Measurements from ENCODE around the genes IGSF21 and UBR4.

- PRO-cap, 3 experiments = no peak in any of the 3 experiments
- RAMPAGE, long total RNA = no peak
Measured at GRCh38 chr1:17583441-17584006, 44.0 kb downstream of the ARHGEF10L start.

GRCh38 chr1:17596736-17597612 lies 57.5 kb downstream of the ARHGEF10L start:
- PRO-cap, 3 experiments = no peak in any of the 3 experiments
- RAMPAGE, long total RNA = no peak

DNA sequence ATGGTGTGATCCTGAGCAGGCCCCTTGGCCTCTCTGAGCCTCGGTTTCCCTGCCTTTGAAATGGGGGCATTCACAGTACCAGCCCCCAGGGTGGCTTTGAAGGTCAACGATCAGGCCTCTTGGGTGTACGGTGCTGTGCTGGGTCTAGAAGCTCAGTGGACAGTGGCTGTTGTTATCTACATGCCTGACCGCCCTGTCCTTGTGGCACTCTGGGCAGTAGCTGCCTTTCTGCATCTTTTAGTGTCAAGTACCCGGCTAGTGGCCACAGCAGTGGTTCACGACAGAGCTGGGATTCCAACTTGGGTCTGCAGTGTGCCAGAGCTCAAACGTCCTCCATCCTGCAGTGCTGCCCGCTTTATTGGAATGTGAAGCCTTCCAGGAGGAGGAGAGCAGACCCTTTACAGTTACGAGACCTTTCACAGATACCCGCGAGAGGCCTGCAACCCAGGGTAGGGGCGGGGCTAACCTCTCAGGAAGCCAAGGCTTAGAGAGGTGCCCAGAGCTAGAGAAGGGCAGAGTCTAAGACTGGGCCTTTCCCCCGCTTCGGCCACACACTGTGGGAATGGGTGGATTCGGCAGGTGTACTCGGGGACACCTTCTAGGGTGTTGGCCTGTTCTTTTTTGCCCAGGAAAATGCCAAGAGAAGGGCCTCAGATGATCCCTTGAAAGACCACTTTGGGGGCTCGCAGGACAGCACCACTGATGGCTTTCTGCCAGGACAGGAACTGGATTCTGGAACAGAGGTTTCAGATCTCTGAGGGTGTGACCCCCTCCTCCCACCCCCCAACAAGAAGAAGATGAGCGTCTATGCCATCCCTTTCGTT lies 74.5 kb downstream of the ARHGEF10L start:
- PRO-cap, 3 experiments = no peak in any of the 3 experiments
- RAMPAGE, long total RNA = no peak

DNA sequence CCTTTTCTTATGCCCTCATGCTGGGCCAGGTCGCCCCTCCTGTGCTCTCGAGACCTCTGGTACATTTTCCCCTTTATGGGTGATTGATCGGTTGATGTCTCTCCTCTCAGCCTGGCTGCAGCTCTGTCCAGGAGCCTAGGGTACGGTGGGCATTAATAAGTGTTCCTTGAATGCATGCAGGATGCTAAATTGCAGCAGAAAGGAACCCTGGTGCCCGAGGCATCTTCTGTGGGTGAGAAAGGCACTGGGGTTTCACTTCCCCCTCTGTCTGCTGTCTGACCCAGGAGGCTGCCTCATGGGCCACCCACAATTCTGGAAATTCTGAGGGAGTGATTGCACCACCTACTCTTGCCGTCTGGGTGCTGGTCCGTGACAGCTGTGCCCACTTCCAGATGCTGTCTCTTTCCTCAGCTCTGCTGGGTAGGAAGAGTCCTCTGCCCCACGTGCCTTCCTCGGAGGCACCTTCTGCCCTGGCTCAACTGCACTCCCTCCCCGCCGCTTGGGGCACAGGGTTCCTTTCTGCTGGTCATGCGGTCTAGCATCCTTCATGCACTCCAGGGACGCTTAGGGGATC lies 96.2 kb downstream of the ARHGEF10L start:
- PRO-cap, 3 experiments = no peak in any of the 3 experiments
- RAMPAGE, long total RNA = no peak

DNA sequence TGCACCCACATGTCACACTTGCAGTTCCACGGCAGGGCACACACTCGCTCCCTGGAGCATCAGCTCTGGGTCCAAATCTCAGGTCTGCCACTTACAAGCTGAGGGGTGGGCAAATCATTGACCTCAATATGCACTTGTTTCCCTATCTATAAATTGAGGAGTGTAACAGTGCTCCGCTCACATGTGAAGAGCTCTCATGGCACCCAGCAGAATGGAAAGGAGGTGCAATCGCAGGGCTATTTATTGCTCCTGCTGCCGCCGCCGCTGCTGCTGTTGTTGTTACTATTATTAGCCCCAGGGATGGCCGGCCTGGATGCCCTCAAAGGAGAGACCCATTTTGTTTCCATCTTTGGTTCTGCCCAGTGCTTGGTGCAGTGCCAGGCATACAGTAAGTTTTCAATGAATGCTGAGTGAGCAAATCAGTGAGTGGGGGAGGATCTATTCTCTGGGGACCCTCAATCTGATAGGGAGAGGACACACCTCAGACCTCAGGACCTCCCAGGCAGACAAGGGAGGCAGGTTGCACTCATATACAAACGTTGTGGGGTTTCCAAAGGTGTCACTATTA lies 136.1 kb downstream of the ACTL8 start:
- PRO-cap, 3 experiments = no peak in any of the 3 experiments
- RAMPAGE, long total RNA = no peak

GRCh38 chr1:18007332-18007752 lies 100.3 kb upstream of the IGSF21 start:
- PRO-cap, 3 experiments = peak in 1 of 3 experiments; most common minus-strand start chr1:18007562 (in 1)
- RAMPAGE, long total RNA = no peak

- PRO-cap, 3 experiments = peak in 3 of 3 experiments; most common plus-strand start chr1:18107743 (in 1); most common minus-strand start chr1:18108162 (in 3)
- RAMPAGE, long total RNA = no peak
Measured at GRCh38 chr1:18107452-18108670, at the start of gene IGSF21. TSS of gene IGSF21 (plus strand) at chr1:18107798.

GRCh38 chr1:18110987-18111530 lies 3.5 kb downstream of the IGSF21 start:
- PRO-cap, 3 experiments = peak in 1 of 3 experiments; most common plus-strand start chr1:18111332 (in 1); most common minus-strand start chr1:18111098 (in 1)
- RAMPAGE, long total RNA = no peak

DNA sequence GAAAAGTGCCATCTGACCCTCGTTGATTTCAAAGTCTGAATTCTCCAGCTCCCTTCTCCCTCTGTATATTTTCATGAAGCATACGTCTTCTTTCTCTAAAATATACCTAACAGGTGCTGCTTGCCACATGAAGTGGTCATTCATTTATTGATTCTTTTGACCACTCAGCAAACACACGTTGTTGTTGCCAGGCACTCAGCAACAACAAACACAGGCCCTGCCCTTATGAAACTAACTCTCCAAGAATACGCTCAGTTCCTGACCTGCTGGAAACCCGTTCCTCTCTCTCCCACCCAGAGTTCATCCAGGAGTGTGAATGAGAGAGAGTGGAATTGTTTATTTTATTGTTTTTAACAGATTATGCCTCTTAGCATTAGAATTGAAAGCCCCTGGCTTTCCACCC lies 181.3 kb upstream of the KLHDC7A start:
- PRO-cap, 3 experiments = no peak in any of the 3 experiments
- RAMPAGE, long total RNA = no peak

DNA sequence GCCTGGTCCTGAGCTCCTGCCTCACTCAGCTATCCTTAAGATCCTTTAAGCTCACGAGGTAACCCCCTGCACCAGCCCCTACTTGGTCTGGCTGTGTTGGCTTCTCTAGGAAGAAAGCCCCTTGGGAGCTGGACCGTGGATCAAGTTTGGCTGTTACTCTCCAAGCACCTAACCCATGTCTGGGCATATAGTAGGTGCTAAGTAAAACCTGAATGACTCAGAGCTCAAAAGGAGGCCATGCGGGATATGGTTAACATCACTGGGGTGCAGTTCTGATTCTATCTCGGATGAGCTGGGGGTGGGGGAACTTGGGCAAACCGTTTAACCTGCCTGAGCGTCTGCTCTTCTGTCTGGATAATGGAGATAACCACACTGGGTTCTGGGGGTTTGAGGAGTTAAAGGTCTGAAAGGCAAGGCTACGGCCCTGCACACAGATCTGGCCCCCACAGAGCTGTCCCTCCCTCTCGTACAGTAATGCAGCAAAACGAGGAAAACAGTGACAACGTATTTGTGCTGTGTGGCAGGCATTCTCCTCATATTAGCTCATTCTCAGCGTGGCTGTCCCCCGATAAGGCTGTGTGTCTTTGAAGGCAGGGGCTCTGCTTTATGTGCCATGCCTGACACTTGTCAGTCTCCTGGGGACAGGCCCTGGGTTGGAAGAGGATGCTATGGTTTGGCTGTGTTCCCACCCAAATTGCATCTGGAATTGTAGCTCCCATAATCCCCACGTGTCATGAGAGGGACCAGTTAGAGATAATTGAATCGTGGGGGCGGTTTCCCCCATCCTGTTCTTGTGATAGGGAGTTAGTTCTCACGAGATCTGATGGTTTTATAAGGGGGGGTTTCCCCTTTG lies 6.6 kb upstream of the ALDH4A1 start:
- PRO-cap, 3 experiments = no peak in any of the 3 experiments
- RAMPAGE, long total RNA = no peak

DNA sequence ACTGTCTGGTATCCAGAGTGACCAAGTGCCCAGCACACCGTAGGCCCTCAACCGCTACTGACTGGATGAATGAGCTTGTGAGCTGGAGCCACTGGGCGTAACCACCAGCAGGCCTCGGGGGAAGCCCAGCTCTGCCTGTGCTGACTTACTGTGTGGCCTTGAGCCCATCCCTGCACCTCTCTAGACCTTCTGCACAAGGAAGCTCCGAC lies 18.1 kb downstream of the IFFO2 start:
- PRO-cap, 3 experiments = peak in 1 of 3 experiments; most common minus-strand start position 59 of the sequence (in 1)
- RAMPAGE, long total RNA = no peak

DNA sequence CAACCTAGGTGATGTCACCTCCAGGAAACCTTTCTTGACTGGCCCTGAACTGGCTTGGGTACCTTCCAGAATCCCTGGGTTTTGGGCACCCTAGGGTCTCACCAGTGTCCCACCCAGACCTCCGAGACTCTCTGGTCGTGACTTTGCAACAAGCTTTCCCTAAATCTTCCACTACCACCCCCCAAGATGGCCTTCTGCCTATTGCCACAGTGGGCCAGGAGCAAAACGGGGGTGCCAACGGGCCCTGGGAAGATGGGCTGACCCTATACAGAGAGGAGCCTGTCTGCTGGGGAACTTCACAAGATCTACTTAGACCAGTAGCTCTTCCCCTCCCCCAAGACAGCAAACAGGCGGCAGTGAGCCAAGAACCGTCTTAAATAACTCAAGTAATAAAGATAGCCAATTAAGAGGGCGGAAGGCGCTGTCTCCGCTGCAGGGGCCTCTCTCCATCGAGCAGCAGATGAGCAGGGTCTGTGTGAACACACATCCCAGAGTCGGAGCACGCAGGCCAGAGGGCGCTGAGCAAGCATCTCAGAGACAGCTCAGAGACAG lies 11.3 kb downstream of the IFFO2 start:
- PRO-cap, 3 experiments = no peak in any of the 3 experiments
- RAMPAGE, long total RNA = no peak

DNA sequence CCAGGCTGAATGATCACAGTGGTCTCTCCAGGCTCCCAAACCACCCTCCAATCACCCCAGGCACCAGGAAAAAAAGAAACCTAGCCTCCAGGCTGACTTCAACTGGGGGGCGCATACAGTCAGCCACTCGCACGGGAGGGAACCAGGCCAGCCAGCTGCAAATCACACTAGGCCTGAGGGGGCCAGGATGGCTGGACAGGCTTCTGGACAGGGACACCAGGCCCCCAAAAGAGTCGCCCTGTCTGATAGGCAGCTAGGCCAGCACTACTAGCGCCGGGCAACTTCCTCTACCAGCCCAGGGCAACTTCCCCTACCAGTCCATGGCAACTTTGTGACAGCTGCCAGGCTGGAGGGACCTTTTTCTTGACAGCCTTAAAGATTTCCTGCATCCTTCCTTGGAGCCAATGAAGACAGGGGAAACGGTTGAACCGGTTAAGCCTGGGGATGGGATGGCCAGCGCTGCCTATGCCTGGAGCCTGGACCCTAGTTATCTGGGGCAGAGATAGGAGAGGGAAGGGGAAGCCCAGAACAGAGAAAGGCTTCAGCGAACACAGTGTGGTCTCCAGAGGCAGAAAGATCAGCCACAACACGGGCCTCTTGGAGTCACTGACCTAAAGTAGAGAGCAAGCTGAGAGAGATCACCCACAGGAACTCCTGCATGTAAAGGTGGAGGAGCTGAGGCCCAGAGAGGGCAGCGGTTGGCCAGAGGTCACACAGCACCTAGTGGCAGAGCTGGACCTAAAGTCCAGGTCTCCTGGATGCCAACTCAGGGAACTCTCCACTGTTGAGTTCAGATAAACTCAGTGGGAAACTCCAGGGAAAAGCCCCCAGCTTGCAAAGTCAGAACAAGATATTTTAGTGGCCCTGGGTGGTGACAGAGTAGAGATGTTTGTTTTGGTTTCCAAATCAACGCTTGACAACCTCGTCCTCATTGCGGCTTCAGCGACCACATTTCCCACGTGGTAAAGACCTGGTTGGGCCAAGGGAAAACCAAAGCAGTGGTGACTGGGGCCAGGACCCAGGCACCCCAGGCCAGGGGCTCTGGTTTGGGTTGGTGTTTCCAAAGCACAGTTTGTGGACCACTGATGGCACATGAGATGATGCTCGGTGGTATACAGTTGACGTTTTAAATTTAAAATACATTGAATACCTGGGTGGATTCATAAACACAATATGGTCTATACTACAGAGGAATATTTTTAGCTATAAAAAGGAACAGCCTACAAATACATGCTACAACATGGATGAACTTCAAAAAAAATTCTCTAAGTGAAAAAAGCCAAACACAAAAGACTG lies 4.7 kb downstream of the IFFO2 start:
- PRO-cap, 3 experiments = no peak in any of the 3 experiments
- RAMPAGE, long total RNA = no peak

DNA sequence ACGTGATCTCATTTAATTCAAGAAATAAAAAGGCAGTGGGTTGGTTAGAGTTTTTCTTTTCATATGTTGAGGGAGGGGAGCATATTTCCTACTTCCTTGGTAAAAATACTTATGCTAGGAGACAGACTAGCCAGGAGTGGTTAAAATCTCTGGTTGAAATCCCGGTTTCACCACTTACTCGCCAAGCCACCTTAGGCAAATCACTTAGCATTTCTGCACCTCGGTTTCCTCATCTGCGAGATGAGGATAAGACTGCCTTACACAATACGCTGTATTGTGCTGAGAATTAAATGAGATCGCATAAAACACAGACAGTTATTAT lies 1.4 kb downstream of the IFFO2 start:
- PRO-cap, 3 experiments = no peak in any of the 3 experiments
- RAMPAGE, long total RNA = no peak

DNA sequence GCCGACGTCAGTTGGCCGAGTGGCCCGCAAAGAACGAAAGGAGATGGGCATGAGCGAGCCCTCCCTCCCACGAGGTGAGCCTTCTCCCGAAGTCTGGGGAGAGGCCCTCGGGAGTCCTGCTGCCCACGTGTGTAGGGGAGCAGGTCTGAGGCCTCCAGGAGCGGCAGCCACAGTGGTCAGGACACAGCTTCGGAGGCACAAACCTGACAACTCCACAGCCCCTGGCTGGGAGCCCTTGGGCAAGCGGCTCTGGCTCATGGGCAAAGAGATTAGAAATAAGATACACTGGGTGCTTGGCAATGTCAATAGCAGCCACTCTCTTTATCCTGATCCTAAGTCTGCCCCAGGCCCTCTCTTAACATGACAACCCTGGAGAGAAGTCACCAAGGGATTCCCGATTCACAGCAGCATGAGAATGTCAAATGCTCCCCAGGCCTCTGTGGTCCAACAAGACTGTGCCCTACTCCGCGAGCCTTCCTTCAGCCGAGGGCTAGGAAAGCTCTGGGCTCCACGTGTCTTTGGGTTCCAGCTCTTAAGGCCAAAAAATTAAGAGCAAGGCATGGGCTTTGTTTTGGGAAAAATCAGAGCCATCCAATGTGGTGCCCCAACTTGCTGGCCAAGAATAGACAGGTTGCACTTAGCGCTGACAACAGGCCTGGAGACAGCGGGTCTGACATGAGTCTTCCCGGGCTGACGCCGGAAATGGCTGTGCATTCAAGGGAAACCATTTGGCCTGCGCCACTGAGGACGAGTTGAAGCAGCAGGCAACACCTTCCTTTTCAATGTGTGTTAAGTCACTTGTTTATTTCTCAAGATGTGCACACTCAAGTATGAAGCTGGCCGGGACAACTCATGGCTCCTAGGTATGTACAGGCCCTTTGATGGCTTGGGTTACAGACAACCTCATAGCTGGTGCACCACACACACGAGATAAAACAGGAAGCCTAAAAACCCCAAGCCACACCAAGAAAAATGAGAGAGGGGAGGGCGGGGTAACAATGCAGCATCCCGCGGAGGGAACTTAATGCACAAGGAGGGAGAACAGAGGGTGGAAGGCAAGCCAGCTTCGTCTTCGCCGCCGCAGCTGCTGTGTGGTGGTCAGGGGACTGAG lies 117.6 kb upstream of the IFFO2 start:
- PRO-cap, 3 experiments = no peak in any of the 3 experiments
- RAMPAGE, long total RNA = no peak

- PRO-cap, 3 experiments = no peak in any of the 3 experiments
- RAMPAGE, long total RNA = no peak
Measured at GRCh38 chr1:19113760-19114445, 96.2 kb downstream of the UBR4 start.

- PRO-cap, 3 experiments = no peak in any of the 3 experiments
- RAMPAGE, long total RNA = no peak
Measured at GRCh38 chr1:19178851-19179408, 31.1 kb downstream of the UBR4 start.

DNA sequence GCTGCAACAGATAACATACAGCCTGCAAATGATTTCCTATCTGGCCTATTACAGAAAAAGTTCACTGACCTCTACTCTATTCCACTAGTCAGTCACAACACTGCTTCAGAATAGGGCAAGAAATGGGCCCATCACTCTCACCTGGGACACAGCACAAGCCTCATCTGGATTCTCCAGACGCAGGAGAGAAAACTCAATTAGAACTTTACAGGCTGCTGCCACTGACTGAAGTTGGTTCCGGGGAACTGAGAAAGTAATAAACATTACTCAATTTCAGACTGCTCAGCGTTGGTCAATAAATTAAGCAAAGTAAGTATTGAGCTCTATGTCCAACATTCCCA lies 10.6 kb downstream of the UBR4 start:
- PRO-cap, 3 experiments = no peak in any of the 3 experiments
- RAMPAGE, long total RNA = no peak

DNA sequence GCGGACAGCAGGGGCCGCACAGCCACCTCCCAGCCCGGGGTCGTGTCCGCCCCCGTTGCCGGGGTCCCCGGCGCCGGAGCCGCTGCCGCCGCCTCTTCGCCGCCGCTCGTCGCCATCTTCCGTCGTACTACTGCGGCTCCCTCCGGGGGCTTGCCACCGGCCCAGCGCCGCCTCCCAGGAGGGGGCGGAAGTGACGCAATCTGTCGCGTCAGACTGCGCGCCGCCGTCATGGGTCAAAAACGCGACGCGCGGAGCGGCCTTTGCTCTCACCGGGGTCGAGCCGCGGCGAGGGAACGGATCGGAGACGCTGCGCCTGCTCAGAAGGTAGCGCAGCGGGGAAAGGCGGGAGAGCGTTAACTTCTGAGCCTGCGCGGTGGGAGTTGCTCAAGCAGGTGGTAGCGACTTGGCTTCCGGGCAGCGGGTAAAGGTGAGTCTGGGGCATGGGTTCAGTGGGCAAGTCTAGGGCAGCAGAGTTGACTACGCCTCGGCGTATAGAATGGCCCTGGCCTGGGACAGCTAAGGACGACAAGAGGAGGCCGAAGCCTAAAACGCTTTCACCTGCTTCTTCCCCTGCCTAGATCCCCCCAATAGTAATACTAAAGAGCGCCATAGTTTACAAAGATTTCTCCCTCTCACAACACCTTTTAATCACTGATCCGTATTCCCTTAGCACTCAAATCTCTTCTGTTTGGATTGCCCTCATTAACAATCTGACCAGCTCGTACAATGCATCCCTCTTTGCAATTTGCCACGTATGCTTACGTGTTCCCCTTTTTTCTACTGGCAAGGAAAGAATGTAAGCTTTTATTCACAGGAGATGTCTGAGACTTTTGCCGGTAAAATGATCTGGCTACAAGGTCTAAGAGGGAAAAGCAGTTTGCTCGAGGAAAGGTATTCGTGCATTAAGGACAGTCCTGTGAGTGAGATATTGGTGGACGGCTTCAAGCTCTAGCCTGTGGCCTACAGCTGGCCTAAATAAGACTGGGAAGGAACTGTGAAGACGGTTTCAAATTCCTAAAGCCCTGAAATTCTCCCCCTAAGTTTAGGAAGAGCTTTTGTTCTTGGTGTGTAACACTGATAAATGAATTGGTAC lies at the start of gene UBR4:
UBR4 (minus strand) TSS at position 134 of the 1,093 bp plus-strand sequence.
- PRO-cap, 3 experiments = peak in 3 of 3 experiments; most common plus-strand start position 269 of the sequence (in 2); most common minus-strand start position 129 of the sequence (in 3)
- RAMPAGE, long total RNA = no peak

DNA sequence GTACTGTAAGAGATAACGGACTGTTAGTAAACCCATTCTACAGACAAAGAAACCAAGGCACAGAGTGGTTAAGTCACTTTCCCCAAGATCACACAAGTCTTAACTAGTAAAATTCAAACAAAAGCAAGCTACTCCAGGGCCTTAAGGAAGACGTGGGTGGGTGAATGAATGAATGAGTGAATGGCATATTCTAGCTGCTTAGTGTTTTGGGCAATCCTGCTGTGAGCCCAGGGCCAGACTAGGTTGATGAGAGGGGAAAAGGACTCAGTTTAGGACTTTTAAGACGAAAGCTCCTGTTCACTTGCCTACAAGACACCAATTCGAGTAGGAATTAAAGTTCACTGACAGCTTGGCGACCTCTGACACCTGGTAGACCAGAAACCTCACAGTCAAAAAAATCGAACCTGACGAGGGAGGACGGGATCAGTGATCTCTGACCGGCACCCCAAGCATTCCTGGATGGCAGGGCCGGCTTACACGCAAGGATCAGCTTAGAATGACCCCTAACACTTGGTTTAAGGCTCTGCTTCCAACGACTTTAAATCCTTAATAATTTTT lies 532 bp downstream of the EMC1 start:
- PRO-cap, 3 experiments = no peak in any of the 3 experiments
- RAMPAGE, long total RNA = no peak